Mesothelial cell of epicardium (in vitro differentiated cells): Measurements from ENCODE around the genes CXCL13 and ANXA3.

GRCh38 chr4:76983964-76984534 lies 34.5 kb downstream of the SEPTIN11 start:
- PRO-cap: no peak

GRCh38 chr4:77002794-77003162 lies 53.2 kb downstream of the SEPTIN11 start:
- PRO-cap: no peak

DNA sequence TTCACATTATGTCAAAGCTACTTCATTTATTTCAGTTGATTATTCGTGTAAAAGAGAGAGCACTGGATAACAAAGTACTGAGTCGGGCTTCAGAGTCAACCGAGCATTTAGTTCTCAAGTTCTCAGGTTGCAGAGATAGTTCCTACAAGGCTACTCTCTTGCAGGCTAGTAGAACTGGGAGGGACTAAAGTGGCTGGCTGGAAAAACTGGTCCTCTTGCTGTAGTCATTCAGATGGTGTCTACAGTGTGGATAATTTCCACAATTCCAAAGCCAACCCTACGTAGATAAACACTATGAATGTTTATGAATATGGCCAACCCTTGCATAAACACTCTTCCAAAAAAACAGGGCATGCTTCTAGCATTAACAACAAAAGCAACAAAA lies 4.6 kb upstream of the CCNG2 start:
- PRO-cap: no peak

DNA sequence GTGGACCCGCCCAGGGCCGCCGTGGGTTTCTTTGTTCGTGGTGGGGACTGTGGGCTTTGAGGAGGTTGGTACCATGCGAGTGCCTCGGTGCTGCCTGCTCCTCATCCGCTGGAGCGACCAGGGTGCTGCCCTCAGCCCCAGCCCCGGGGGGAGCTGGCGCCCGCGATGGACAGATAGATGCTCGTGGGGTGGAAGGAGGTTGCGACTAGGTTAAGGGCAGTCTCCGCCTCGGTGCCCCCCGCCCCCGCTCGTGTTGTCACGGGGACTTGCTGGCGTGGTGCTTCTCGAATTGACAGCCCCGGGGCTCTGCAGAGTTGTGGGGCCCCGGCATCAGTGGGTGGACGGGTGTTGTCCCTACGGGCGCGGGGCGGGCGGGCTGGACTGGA lies 497 bp downstream of the CCNG2 start:
- PRO-cap: no peak

GRCh38 chr4:77434211-77434705 lies 171.4 kb upstream of the CXCL13 start:
- PRO-cap: no peak

GRCh38 chr4:77565940-77566620 lies 39.5 kb upstream of the CXCL13 start:
- PRO-cap: no peak

GRCh38 chr4:77605647-77605948 lies at the start of gene CXCL13:
TSS of gene CXCL13 (plus strand) at chr4:77605820.
- PRO-cap: no peak

- PRO-cap: no peak
Observed at GRCh38 chr4:77756076-77756659, 63.0 kb downstream of the CNOT6L start.

- PRO-cap: no peak
Observed at GRCh38 chr4:77820784-77821119, 1.6 kb upstream of the CNOT6L start.

GRCh38 chr4:77827266-77827842 lies 8.2 kb upstream of the CNOT6L start:
- PRO-cap: no peak

DNA sequence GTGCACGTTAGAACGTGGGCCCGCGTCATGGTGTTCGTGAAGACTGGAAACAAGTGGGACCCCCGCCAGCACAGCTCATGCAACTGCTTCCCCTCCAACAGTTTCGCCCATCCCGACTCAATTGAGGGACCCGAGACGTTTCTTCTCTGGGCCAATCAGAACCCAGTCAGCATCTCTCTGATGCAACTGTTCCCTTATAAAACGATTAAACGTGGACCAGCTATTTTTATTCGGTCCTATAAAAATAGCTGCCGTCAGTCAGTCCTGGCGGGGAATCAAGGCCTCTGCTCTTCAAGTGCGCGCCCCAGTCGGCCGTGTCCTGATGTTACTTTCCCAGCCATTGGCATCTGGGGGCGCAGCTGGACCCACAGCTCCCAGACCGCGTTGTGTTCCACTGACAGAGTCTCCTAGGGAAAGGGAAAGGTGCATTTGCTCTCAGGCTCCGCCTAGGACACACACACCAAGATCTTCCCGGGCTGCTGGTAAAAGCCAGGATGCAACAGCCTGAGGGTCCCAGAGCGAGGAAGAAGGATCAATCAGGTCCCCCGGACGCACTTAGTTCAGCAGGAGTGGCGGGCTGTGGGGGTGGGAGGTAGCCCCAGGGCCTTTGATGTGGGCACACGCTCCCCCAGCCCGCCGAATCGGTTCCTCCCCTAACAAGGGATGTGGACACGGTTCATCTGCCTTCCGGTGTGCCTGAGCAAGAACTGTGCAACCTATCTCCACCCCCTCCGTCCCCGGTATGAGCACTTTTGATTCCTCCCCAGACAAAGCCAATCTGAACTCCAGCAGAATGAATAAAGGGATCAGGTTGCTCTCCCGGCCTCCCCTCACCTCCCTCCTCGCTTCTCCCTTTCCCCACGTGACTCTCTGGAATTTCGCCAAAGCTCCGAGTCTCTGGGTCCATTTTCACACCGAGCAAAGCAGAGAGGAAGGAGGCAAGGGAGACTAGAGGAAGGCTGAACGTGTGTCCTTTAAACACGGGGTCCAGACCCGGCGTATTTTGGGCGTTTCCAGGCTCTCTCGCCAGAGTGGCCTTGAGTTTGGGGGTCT lies 733 bp upstream of the FRAS1 start:
- PRO-cap: bidirectional peak, plus-strand start at position 907 of the sequence, minus-strand start at position 744 of the sequence

DNA sequence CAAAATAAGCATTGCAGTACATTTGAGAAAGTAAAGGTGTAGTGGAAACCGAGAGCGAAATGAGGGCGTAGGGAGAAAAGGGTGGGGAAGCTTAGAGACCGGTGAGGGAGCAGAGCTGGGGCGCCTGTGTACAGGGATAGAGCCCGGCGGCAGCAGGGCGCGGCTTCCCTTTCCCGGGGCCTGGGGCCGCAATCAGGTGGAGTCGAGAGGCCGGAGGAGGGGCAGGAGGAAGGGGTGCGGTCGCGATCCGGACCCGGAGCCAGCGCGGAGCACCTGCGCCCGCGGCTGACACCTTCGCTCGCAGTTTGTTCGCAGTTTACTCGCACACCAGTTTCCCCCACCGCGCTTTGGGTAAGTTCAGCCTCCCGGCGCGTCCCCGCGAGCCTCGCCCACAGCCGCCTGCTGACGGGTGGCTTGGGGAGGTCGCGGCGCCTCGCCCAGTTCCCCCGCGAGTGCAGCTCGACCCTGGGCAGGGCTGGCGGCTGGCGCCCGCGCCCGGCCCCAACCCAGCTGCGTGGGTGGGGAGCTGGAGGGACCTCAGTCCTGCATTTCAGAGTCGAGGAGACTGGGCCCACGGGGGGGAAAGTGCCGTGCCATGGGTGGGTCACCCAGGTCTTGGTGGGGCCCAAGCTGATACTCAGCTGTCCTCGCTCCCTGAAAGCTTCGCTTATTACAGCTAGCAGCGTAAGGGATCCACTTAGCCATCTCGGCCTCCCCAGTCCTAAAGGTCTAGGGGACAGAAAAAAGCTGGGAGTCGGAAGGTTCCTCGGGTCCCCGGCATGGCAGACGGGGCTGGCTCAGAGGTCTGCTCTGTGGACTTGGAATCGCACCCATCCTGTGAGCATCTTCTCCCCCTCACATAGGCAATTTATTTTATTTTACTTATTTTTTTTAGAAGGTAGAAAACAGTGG lies at the start of gene ANXA3:
TSS of gene ANXA3 (plus strand) at position 262 of the 912 bp plus-strand sequence.
- PRO-cap: bidirectional peak, plus-strand start at position 553 of the sequence, minus-strand start at position 322 of the sequence

GRCh38 chr4:78552421-78552786 lies 834 bp downstream of the ANXA3 start:
- PRO-cap: bidirectional peak, plus-strand start at chr4:78552669, minus-strand start at chr4:78552474

DNA sequence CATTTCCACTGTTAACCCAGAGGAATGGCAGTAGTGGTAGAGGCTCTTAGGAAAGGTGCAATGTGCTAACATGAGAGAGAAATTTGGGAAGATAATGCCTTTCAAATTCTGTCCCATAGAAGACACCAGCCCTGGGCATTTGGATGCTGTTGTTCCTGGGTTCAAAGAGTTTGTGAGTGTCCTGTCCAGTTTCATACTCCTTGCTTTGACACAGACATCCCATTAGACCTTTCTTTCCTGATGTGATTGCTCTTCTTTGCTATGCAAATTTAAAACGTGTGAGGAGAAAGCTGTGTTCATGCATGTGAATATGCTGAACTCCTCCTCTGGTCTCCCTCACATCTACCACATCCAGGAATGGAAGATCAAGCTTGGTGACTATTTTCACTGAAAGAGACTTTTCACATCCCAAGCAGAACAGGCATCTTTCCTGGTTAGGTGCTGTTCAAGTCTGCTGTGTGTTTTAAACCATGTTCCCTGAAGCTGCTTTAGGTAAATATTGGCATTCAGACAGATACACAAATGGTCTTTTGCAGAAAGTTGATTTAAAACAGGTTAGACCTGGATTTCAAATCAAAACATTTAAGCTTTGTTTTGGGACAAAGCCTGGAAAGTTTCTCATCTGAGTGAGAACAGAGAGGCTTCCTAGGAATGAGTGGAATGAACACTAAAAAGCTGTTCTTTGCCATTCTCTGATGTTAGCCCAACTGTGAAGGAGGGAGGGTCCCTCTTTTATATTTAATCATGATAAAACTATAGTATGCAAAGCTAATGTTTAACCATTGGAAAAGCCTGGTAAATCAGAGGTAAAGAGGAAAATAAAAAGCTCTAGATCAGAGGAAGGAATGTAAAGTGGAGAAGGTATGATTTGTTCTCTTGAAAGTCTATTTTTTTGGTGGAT lies 10.0 kb downstream of the ANXA3 start:
- PRO-cap: no peak

- PRO-cap: no peak
Observed at GRCh38 chr4:78656923-78657260, 105.3 kb downstream of the ANXA3 start.

DNA sequence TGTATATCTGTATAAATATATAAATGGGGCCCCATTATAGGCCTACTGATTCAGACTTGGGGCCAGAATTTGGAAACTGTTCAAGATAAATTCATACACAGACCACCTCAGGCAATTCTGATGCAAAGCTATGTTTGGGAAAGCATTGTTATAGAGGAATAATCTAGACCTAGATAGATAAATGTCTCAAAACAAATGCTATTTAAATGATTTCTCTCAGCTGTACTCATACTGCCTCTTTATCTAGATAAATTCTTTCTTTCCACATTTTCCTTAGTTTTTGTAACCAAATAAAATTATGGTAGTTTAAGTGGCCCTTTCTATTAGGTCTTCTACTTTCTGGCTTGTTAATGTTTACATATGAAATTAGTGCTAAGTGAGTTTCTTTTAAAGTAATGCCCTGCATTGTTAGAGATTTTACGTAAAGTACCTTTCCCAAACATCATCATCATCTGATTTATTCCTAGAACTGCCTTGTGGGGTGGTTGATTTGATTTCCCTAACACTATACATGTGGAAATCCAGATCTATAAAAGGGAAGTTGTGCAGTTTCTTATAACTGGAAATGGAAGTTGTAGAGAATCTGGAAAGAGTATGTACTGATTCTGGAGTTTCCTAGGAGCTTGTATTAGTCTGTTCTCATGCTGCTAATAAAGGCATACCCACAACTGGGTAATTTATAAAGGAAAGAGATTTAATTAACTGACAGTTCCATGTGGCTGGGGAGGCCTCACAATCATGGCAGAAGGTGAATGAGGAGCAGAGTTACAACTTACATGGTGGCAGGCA lies 47.7 kb downstream of the BMP2K start:
- PRO-cap: no peak

GRCh38 chr4:78861245-78862550 lies 77.5 kb downstream of the PAQR3 start:
- PRO-cap: no peak

DNA sequence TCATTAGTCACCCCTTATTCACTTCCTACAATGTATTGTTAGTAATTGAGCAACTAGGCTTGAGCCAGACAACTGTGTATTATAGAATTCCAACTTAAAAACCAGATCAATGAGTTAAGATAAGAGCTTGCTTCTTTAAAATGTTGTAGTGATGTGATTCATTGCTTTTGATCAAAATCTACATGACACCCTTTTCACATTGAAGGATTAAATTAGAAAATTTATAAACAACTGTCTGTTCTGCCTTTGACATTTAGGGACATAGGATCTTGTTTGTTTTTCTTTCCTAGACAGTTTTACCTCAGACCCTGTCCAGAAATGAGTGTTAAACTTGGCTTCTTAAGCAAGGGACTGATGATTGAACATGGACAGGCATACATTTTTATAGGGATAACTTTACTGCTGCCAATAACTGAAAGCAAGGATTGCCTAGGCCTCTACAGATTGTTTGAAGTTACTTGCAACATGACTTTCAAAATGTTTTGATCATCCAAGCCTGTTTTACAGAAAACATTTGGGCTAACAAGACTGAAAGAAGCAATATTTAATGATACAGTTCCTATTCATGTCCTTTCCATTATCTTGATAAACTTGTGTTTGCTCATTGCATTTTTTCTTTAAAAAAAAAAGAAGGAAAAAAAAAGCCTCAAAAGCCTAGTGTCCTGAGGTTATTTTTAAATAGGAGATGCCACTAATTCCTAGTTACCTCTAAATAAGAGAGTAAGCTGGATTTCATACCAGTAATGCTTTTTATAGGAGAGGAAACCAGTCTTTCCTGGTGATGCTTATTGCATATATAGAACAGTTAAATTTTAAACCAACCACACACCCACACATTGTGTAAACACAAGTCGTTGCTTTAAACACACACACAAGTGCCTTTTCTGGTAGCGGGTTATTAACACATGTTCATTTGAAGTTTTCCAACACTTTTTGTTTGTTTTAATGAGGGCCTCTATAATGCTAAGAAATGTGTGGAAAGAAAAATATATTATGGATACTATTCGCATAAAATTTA lies 2.5 kb downstream of the ANTXR2 start:
- PRO-cap: no peak

DNA sequence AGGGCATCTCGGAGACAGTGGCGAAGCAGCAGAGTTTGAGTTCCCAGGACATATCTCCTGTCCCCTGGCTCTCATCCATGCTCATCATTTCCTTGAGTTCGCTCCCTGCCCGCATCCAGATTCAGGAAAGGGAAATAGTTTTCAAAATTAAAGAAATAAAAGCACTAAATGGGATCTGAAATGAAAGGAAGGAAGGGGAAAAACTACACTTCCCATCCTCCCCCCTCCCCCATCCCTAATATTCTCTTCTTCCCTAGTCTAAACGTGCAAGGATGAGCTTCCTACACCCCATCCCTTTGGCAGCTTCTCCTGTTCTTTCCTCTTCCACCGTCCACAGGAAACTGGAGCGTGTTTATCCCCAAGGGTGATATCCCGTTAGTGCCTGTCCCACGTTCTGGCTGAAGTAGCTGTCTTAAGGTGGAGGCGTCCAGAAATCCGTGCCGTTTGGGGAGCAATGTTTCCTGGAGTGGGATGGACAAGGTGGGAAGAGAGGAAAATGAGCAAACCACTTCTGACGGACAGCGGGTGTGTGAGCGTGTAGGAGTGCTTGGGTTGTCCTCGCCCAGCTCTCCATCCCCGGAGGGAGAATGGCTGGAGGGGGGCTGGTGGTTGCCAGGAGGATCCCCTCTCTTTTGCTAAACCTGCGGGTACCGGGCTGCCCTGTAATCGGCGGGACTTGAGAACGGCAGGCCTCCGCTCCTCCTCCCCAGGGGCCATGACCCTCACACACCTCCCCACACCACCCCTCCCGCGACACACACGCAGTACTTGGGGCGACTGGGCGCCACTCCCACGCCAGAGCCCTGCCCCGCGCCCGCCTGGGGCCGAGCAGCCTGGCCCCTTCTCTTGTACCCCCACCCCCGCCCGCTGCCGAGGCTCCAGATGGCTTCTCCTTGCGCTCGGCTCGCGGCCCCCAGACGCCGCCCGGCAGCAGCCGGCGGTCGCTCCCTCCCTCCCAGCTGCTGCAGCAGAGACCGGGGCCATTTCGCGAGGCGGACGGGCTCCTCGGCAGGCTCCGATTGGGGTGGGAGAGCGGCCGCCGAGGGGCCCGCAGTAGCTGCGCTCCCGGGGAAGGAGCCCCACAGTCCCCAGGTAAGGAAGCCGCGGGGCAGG lies 14.0 kb upstream of the PRDM8 start:
- PRO-cap: no peak

GRCh38 chr4:81195779-81196067 lies 19.3 kb downstream of the PRKG2 start:
- PRO-cap: no peak